Measurements from ENCODE around the gene ACOT12.

DNA sequence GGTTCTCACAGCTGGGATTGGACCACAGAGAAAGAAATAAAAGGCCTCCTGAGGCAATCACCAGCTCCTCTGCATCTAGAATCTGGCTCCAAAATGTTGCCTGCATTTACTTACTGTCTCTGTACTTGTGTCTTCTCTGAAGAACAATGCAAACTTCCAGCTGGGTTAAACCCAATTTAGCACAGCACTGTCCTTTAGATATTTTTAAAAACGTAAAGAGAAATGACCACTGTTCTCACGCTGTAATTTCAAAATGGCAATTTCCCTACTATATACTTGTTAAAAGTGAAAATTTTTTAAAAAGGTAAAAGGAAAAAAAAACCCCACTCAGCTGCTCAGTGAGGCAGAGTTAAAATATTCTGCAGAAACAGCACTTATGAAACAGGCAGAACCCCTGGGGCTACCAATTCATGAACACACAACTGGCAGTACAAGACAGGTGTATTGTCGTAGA is 1.7 kb upstream of the RASGRF2 start:
- PRO-cap: no peak
- RAMPAGE, long total RNA: no peak

DNA sequence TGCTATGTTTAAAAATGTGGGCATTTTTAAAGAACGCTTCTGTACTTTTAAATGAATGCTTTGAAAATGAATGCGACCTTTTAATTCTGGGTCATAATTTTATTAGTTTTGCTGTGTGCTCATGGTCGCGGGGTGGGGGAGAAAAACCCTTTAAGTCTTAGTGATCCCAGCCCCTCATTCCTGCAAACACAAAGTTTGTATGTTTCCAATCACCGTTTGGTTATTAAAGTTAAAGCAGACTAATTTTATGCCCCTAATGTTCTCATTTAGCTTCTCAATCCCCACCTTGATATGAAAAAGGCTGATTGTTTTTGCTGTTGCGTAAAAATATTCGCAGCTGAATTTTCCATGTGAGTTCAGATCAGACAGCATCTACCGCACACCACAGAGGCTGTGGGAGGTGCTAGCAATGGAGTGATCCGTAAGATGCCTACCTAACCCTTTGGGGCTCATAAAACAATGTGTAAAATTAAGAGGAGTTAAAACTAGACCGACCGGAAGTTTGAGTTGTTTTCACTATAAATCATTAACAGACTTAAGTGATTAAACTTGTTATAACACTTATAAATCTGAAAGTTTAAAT is 1.6 kb downstream of the RASGRF2 start:
- PRO-cap: no peak
- RAMPAGE, long total RNA: no peak

DNA sequence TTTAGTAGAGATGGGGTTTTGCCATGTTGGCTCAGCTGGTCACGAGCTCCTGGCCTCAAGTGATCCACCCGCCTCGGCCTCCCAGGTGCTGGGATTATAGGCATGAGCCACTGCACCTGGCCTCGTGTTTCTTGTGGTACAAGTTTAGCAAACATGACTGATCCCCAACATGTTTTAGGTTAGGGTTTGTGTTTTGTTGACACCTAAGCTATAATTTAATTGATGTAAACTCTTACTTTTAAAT is 24.0 kb downstream of the RASGRF2 start:
- PRO-cap: unidirectional peak, minus-strand start at position 126 of the sequence
- RAMPAGE, long total RNA: no peak

DNA sequence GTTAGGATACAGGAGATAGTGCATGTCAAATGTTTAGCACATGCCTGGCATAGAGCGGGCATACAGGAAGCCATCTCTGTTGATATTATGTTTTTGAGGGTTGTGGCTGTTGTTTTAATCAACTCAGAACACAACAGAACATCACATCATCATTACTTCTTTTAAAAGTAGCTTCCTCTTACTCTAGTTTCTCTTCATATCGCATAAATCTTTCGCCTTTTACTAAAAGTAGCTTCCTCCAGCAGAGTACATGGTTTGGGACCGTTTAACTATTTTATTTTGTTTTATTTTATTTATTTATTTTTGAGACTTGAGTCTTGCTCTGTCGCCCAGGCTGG is 27.7 kb upstream of the CKMT2 start:
- PRO-cap: no peak
- RAMPAGE, long total RNA: no peak

- PRO-cap: no peak
- RAMPAGE, long total RNA: no peak
These were observed 18.8 kb downstream of the CKMT2 start for GRCh38 chr5:81251966-81252316.

DNA sequence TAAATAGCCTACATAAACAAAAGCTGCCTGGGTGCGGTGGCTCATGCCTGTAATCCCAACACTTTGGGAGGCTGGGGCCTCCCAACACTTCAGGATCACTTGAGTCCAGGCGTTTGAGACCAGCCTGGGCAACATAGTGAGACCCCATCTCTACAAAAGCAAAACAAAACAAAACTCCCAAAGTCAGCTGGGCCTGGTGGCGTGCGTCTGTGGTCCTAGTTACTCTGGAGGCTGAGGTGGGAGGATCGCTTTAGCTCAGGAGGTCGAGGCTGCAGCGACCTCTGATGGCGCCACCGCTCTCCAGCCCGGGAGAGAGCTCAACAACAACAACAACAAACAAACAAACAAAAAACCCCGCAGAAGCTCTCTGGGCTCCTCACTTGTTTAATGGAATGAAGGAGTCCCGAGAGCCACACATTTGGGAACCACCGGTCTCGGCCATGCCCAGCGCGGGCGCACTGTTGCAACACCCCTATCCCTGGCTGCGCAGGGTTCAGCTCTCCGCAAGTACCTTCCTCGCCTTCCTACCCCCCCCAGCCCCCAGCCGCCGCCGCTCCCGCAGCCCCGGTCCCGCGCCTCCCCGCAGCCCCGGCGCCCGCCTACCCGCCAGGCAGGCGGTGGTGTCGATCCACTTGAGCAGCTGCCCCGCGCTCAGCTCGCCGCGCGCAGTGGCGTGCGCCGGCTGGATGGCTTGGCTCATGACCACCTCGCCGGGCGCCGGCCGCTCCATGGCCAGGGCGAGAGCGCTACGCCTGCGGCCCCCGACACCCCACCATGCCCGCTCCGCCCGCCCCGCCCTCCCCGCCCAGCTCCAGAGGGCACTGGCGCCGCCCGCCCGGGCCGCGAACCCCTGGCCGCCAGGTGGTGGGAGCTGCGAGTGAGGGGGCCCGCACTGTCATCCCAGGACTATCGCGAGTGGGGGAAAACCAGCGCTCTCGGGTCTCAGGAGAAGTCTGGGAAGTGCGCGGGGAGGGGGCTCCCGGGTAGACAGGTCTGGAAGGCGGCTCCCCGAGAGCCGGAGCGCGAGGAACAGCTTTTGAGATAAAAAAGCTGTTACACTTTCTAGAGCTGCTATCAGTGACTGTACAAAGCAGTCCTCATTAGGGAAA is at the start of gene ACOT12:
Gene ACOT12, minus strand, starts transcription at position 750 of the 1,109 bp plus-strand sequence.
- PRO-cap: bidirectional peak, plus-strand start at position 379 of the sequence, minus-strand start at position 223 of the sequence; bidirectional peak, plus-strand start at position 441 of the sequence, minus-strand start at position 457 of the sequence; bidirectional peak, plus-strand start at position 959 of the sequence, minus-strand start at position 670 of the sequence
- RAMPAGE, long total RNA: no peak

DNA sequence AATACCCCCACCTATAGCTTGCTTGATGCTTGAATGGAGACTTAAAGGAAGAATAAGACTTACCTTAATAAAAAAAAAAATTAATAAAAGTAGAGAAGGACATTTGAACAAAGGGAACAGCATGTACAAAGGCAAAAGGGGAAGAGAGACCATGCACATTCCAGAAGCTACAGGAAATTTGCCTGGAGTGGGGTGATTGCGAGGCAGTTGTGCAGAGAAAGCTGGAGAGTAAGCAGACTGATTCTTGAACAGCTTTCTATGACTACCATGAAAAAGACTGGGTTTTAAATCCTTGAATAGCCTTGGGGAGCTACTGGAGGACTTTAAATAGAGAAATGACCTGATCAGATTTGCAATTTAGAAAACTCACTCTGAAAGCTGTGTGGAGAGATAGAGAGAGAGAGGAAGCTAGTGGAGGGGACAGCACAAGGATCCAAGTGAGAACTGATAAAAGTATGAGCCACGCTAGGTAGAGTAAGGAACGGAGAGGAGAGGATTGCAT is 12.5 kb upstream of the SSBP2 start:
- PRO-cap: no peak
- RAMPAGE, long total RNA: no peak

- PRO-cap: no peak
- RAMPAGE, long total RNA: no peak
These were observed 22.8 kb upstream of the SSBP2 start for GRCh38 chr5:81773557-81774204.

DNA sequence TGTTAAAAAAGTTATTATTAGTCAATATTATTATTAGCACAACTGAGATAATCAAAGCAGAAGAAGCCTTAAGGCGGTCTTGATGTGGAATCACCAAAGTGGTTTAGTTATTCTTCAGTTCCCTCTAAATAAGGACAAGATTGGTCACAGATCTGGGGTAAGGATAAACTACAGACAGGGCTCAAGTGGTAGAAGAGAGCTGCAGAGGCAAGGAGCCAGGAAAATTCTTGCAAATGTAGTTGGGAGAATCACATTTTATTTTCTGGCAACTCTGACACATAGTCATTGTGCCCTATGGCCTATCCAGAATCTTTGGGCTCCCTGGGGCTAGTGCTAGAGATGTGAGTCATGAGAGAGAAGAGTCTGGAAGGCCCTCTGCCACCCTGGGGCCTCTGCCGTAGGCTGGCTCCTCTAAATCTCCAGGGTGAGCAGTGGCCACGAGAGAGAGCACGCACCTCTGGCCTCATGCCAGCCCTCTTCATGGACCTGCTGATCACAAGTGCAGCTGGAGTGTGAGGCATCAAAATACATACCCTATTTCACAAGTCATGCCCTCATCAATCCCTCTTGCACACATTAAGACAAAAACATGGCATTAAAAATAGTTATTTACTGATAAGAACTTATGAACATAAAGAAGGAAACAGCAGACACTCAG is 74.3 kb upstream of the SSBP2 start:
- PRO-cap: no peak
- RAMPAGE, long total RNA: no peak

- PRO-cap: no peak
- RAMPAGE, long total RNA: no peak
These were observed 1.6 kb downstream of the RPS23 start for GRCh38 chr5:82276250-82277246.

DNA sequence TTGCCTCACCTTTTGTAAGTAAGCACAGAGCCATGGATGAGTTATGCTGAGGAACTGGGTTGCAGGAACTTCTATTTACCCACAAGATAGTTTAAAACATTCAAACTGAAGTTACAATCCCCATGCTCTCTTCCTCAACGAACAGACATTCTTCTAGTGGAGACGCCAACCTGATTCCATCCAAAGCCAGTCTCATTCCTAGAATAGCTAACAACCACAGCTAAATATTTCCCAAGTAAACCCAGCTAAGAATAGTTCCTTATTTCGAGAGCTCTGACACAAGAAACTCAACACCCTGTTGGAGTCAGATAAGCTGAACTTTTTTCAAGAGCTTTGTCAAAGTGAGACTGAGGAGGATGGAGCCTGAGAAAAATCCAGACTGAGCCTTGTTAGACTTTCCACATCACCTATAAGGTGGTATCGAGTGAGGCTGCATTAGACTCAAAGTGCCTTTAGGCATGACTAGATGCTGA is 56.7 kb upstream of the RPS23 start:
- PRO-cap: no peak
- RAMPAGE, long total RNA: no peak

DNA sequence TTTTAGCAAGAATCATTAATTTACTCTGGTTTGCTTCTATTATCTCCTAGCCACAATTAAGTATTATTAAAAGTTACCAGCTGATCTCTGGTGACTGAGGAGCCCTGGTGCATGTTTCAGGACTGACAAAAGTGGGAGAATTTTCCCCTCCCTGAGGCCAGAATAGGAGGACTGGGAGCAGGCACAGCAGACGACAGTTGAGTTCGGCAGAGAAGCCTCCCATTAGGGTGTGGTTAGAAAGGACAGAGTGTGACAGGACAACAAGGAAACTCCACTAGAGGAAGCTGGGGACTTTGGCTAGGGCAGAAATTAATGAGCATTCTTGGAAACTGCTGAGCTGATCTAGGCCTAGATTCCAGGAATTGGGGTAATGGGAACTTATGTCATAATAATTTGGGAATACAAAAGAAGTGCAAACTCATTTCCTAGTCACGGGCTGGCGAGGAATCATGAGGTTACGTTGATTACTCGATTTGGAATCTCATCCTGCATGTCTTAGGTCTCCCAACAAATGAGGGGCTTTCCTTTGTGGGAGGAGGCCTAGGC is 144.5 kb upstream of the RPS23 start:
- PRO-cap: no peak
- RAMPAGE, long total RNA: no peak

DNA sequence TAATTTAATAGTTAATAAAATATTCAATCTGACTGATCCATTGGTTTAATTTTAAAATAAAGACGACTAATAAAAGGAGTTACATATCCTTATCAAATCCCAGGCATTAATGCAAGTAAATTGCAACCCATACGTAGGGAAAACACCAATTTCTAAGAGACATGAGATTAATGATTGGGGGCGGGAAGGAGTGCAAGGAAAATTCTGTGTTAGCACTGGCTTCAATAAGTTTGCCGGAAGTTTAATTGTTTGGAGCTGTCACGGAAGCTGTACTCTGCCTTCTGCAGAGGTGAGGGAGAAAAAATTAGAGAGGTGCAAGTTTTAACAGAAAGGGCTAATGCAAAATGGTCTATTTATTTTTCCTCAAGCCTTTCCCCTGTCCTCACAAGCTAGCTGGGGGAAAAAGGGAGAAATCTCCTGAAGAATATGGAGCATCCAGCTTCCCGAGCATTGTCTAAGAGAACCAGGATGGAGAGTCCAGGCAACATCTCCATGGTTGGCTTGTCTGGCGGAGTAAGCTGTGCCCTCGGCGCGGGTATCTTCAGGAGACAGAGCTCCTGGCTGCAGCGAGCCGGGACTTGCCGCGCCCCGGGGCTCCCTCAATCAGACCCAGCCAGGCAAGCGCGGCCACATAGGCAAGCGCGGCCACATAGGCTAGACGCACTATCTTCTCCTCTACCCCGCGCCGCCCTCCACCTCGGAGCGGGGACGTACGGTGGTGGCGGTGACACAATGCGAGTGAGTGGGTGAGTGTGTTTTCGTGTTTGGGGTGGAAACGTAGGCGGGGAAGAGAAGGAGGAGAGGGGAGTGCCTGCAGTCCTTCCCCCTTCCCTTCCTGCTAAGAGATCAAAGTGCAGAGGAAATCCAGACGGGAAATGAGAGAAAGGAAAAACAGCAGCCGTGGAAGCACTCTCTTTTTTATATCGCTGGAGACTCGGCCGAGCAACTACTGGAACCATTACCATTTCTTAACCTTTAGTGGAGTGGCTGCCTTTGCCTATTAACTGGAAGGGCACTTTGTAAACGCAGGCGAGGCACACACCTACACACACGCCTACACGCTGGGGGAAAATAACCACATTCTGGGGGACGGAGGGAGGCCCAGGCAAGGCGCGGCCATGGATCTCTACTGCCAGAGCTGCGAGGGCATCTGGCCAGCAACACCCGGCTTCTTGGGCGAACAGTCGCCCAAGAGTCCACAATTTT is 2.5 kb downstream of the EDIL3 start:
- PRO-cap: bidirectional peak, plus-strand start at position 915 of the sequence, minus-strand start at position 515 of the sequence; bidirectional peak, plus-strand start at position 1,135 of the sequence, minus-strand start at position 1,073 of the sequence
- RAMPAGE, long total RNA: no peak

- PRO-cap: no peak
- RAMPAGE, long total RNA: no peak
These were observed 158.9 kb upstream of the EDIL3 start for GRCh38 chr5:84543595-84543884.

GRCh38 chr5:85716174-85716895 is 901.4 kb upstream of the COX7C start:
- PRO-cap: no peak
- RAMPAGE, long total RNA: no peak

GRCh38 chr5:87251553-87251802 is 16.2 kb upstream of the RASA1 start:
- PRO-cap: no peak
- RAMPAGE, long total RNA: no peak

GRCh38 chr5:88052227-88053116 is 216.2 kb downstream of the TMEM161B start:
- PRO-cap: unidirectional peak, plus-strand start at chr5:88052331; unidirectional peak, plus-strand start at chr5:88052525; bidirectional peak, plus-strand start at chr5:88052546, minus-strand start at chr5:88052566; bidirectional peak, plus-strand start at chr5:88052969, minus-strand start at chr5:88052800
- RAMPAGE, long total RNA: no peak

GRCh38 chr5:88143132-88143674 is 125.4 kb downstream of the TMEM161B start:
- PRO-cap: no peak
- RAMPAGE, long total RNA: no peak

- PRO-cap: bidirectional peak, plus-strand start at chr5:88660746, minus-strand start at chr5:88660689; unidirectional peak, plus-strand start at chr5:88660746; bidirectional peak, plus-strand start at chr5:88661164, minus-strand start at chr5:88660965; bidirectional peak, plus-strand start at chr5:88661235, minus-strand start at chr5:88661258
- RAMPAGE, long total RNA: no peak
These were observed 222.0 kb downstream of the MEF2C start for GRCh38 chr5:88660538-88661799.

DNA sequence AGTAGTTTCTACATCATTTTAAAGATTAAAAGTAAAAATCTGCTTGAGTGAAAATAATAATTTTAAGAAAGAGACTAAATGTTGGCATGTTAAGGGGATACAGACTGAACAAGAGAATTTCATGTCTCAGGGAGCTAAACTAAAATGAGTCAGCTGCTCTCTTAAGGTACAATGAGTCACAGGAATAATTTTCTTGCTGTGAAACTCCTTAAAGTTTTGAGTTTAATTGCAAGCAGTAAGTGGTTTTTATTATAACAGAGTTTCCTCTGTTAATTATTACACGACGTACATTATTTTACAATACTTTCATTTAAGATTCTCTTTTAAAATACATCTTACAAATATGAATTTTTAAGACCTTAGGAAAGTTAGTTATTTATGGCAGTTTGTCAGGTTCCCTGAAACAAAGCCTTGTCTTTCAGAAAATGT is 97.6 kb downstream of the MEF2C start:
- PRO-cap: no peak
- RAMPAGE, long total RNA: no peak

Measured in GM23338 (cell line).